Cardiac ventricle fibroblast (primary cell): ENCODE results near the gene PATJ.

DNA sequence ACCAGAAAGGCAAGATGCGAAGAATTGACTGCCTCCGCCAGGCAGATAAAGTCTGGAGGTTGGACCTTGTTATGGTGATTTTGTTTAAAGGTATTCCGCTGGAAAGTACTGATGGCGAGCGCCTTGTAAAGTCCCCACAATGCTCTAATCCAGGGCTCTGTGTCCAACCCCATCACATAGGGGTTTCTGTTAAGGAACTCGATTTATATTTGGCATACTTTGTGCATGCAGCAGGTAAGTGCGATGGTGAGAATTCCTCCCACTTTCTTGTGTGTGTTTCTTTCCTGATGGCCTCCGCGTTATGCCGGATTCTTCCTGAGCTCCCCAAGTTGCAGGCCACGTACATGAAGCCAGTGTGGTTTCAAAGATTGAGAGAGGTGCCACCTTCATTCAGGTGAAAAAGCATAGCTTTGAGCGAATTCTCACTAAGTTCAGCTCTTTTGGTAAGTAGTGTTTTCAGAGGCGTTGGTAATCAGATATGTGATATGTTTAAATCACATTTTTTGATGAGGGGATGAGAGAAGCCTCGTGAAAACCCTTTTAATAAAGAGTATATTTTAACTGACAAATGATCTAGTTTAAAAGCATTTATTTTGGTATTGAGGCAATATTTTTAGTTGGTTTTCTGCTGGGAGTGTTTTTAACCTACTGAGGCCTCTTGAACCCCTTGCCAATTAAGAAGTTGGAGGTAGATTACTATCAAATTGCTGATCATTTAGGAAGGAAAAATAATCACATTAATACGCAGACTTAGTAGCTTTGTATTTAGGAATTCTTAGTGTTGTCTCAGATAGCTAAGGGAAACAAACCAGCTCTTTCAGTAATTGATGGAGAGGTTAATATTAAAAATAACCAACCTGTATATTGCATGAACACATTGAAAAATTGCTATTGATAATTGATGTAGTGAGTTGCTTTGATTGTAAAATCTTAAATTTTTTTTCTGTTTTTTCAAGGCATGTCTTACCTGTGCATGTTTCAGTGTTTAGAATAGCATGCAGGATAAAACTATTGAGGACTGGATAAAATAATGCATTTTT, 6.4 kb downstream of the NFIA start:
- RAMPAGE, long total RNA = no peak

- RAMPAGE, long total RNA = no peak
Measured at GRCh38 chr1:61203048-61203754, 120.8 kb downstream of the NFIA start.

GRCh38 chr1:61227761-61228701, 145.7 kb downstream of the NFIA start:
- RAMPAGE, long total RNA = no peak

- RAMPAGE, long total RNA = no peak
Measured at GRCh38 chr1:61403744-61404355, 321.1 kb downstream of the TM2D1 start.

- RAMPAGE, long total RNA = no peak
Measured at GRCh38 chr1:61444163-61444786, 280.7 kb downstream of the TM2D1 start.

DNA sequence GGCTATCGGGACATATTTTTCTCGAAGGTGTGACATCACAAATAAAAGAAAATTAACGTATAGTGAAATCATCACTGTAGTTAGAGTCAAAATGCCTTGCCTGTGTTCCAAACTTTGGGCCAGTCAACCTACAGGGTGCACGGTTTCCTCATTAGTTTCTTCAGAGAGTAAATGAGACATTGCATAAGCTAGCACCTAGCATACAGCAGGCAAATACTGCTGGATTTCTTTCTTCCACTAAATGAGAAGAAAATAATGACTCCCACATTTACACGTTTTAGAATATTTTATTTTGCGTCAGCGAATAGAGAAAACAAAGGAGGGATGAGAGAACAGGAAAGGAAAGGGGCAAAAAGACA, 570 bp upstream of the PATJ start:
- RAMPAGE, long total RNA = no peak

DNA sequence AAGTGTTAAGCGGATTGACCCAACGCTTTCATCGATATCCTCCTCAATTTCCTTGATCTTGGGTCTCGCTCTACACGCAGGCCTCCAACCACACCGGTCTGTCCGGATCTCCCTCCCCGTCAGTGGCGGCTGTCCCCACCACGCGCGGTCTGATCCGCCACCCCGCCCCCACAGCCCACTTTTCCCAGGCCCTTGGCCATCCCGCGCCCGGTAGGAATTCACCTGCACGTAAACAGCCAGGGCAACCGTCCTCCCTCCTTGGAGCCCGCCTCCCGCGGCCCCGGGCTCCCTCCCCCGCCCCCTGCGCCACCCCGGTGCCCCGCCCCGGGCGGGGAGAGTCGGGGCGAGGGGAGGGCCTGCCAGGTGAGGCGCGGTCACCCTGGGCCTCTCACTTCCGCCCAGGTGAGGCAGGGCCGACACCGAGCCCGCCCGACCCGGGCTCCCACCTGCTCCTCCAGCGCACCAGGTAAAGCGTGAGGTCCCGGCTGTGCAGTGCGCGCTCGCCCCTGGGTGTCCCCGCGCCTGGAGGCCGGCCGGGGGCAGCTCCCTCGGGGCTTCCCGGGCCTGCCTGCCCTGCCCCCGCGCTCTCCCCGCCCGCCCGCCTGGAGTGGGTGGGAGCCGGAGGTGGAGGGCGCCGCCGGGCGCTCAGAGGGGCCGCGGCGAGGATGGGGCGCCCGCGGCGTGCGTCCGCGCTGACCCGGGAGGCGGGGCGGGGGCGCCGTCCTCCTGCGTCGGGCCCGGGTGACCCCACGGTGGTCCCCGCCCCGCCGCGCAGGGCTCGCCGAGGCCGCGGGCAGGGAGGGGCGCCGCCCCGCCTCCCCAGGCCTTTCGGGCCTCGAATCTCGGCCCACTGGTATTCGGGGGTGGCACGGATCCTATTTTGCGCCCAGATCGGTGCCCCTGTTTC, at the start of gene PATJ:
Gene PATJ (plus strand): TSS at position 391 of the 907 bp plus-strand sequence.
- RAMPAGE, long total RNA = no peak

- RAMPAGE, long total RNA = no peak
Measured at GRCh38 chr1:61973113-61973797, 221.4 kb upstream of the L1TD1 start.

DNA sequence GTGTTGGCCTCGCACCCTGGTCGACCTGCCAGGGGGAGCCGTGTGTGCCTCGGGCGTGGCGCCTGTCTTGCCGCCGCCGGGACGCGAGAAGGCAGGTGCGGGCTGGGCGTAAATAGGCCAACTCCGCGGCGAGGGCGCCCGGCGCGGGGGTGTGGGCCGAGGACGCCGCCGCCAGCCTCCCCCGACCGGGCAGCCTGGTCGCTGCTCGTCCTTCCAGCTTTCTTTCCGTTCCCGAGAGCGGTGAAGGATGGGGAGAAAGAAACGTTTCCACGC, 580 bp downstream of the USP1 start:
- RAMPAGE, long total RNA = no peak

GRCh38 chr1:62596773-62597309, 479 bp upstream of the ANGPTL3 start:
- RAMPAGE, long total RNA = no peak

- RAMPAGE, long total RNA = no peak
Measured at GRCh38 chr1:62732242-62732699, 44.1 kb upstream of the DOCK7 start.

GRCh38 chr1:63327353-63328018, 5.1 kb downstream of the FOXD3 start:
- RAMPAGE, long total RNA = no peak

- RAMPAGE, long total RNA = no peak
Measured at GRCh38 chr1:63329380-63329994, 7.1 kb downstream of the FOXD3 start.

DNA sequence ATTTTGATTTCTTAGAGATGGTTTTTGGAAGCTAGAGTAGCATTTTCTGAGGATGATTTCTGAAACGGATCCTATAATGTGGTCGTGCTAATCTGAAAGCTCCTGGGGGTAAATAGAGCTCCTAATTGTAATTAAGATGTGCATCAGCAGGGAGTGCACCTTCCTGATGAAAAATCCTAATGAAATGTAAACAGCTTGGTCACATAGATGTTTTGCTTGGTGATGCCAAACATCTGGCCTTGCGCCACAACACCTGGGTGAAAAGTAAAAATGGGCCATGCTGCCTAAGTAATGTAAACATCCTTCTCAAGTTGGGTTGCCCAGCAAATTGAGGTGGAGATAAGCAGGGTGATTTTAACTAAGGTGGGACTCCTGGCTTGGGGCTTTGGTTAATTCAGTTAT, 1.9 kb downstream of the ROR1 start:
- RAMPAGE, long total RNA = no peak

DNA sequence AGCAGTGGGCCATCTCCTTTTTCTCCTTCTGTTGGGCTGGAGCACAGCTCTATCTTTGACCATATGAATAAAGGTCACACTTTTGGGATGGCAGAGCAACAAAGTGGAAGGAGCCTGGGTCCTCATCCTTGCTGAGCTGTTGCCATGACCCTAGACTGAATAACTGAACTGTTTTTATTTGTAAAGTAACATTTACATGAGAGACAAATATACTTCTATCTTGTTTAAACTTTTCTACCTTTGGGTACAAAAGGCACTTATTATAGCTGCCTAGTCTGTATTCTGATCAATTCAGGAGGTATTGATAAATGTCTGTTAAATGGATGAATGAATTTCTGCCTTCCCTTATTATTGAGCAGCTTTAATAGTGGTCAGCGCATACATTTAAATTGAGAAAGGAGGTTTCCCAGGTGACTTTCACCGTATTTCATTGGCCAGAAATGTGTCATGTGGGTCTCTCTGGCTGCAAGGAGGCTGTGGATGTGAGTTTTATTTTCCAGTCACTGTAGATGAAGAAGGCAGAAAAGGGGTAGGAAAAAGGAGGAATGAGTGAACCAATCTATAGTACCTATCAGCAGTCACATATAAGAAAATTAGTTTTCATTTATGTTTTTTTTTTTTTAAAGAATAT, 34.5 kb downstream of the ROR1 start:
- RAMPAGE, long total RNA = no peak

DNA sequence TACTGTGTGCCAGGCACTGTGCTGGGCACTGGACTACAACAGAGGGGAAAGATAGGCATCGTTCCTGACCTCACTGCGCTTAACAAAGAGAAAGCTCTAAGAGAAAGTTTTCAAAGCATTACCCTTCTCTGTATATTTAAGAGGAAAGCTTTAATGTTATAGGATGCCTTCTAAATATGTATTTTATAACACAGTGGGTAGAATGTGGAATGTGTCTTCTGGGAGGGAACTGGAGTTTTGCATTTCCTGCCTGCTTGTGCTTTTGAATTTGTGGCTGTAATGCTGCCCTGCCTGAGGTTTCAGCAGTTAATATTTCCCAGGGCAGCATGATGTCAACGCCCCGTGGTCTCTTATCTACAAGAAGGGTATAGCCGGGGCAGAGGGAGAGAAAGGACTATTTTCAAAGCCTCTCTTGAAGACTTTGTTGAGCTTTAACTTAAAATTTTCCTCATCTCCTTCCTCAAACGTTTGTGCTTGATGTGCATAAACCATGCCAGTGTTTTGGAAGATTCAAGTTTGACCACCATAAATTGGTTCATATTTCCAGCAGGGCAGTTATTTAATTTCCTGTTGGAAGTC, 43.2 kb downstream of the ROR1 start:
- RAMPAGE, long total RNA = no peak

- RAMPAGE, long total RNA = no peak
Measured at GRCh38 chr1:63914995-63915433, 141.2 kb downstream of the ROR1 start.

DNA sequence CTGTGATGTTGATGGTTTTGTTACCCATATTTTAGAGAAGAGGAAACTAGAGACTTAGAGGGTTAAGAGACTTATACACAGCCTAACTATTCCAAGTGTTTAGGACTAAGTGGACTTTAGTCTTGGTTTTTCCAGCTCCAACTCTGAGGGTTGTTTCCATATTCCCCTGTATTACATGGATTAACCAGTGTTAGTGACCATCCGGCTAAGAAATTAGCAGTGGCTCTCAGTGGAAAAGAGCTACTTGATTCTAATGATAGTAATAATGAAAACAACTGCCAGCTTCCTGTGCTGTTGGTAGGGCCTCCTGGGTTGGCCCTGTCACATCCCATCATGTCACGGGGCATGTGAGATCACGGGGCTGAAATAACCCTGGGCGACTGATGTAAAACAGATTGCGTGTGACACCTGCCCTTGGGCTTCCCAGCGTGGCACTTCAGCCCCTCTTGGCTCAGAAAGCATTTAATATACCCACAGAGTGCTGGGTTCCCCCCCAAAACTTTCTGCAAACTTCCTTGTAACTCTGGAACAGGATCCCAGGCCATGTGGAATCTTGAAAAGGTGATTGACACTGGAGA, 149.0 kb downstream of the ROR1 start:
- RAMPAGE, long total RNA = no peak

DNA sequence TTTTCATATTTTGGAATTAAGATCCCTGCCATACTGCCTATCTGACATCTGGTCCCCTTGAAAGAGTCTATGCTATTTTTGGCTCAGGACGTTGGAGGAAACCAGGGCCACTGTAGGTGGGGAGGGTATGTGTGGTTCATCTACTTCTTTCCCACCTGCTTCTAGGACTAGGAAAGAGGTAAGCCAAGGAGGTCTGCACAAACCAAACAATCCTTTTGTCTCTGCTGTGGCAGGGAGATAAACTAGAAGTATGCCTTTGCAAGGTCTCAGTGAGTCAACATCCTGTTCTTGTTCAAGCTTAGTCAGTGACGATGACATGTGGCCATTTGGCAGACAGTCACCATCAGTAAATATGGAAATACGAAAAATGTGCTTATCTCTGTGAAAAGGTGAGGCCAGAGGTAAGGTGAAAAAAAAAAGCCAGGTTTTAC, 196.8 kb upstream of the UBE2U start:
- RAMPAGE, long total RNA = no peak

DNA sequence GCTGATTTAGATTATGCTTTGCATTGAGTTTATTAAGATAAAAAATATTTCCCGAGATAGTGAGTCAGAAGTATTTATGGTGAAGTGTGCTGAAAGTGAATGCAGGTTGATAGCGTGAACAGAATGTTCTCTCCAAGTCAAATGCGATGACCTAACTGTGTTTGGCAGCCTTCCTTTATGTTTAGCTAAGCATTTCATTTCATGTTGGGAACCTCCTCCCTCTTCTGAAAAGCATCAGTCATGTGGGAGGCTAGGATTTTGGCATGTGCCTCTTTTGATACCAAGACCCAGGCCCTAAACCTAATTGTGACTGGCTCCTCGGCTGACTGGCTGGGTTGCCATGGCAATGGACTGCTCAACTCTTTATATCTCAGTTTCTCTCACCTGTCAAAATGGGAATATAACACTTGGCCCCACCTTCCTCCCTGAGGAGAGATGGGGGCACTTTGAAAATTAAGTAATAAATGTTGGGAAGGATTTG, 160.6 kb upstream of the UBE2U start:
- RAMPAGE, long total RNA = no peak